Mesenchymal stem cell of Wharton's jelly (primary cell): ENCODE results near the genes GRK4 and OTOP1.

DNA sequence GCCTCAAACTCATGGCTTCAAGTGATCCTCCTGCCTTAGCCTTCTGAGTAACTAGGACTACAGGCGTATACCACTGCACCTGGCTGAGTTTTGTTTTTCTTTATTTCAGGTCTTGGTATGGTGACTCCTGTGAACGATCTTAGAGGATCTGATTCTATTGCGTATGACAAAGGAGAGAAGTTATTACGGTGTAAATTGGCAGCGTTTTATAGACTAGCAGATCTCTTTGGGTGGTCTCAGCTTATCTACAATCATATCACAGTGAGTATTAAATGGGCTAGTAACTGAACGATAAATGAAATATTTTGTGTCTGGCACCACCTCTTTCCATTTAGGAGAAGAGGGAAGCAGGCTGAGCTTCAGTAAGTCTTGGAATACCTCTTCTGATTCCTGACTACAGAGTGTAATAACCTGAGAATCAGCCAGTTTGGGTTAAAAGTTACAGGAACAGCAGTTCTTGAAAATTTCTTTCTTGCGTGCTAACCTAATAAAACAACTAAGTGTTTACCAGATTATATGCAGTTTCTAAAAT lies 40.8 kb downstream of the ADD1 start:
- CAGE, long polyA plus RNA = no peak

DNA sequence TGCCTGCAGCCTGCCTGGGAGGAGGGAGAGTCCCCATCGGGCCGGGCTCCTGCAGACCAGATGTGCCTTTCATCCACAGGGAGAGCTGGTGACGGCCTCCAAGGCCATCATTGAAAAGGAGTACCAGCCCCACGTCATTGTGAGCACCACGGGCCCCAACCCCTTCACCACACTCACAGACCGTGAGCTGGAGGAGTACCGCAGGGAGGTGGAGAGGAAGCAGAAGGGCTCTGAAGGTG lies 19.9 kb downstream of the MFSD10 start:
- CAGE, long polyA plus RNA = no peak

DNA sequence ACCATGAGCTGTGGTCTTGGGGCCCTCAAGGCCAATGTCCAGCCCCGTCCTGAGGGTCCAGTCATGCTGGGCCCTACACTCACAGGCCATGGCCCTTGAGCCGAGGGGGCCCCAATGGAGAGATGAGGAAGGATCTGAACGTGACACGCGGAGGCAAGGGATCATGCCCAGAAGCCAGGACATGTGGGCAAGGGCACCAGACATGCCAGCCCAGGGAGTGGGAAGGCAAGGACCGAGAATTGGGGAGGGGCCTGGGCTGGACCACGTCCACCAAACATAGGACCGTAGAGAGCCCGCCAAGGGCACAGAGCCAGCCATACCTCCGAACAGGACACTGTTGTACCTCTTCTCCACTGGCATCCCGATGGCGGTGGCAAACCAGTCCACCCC lies 1.4 kb downstream of the MFSD10 start:
- CAGE, long polyA plus RNA = no peak

- CAGE, long polyA plus RNA = no peak
These were observed 679 bp downstream of the MFSD10 start for GRCh38 chr4:2933645-2934646.

DNA sequence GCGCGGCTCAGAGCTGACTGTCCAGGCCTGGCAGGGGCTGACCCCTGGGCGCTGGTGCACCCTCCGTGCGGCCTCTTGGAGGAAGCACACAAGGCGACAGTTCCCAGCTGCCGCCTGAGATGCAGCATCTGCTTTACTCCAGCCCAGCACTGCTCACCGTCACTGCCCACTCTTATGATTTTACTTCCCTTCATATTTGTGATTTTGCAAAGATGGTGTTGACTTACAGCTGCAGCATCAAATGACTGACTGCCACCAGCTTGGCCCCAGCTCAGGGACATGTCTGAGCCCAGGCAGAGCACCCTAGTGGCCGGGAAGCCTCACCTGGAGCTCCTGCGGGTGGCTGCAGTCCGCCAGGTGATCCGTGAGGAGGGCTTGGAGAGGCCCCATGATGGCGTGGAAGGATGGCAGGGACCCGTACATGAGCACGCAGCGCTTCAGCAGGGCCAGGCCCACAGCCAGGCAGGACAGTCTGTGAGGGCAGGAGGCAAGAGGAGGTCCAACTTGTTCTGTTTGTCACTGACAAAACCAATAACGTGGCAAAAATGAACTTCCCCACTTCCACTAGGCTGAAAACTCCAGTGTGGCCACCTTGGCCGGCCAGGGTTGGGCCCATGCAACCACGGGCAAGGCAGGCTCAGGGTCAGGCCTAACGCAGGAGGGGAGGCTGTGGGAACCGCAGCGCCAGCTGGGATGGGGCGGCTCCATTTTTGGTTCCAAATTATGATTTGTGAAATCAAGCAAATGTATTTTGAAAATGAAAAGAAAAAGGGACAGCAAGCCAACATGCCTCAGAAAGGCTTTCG lies 6.8 kb upstream of the MFSD10 start:
- CAGE, long polyA plus RNA = no peak

DNA sequence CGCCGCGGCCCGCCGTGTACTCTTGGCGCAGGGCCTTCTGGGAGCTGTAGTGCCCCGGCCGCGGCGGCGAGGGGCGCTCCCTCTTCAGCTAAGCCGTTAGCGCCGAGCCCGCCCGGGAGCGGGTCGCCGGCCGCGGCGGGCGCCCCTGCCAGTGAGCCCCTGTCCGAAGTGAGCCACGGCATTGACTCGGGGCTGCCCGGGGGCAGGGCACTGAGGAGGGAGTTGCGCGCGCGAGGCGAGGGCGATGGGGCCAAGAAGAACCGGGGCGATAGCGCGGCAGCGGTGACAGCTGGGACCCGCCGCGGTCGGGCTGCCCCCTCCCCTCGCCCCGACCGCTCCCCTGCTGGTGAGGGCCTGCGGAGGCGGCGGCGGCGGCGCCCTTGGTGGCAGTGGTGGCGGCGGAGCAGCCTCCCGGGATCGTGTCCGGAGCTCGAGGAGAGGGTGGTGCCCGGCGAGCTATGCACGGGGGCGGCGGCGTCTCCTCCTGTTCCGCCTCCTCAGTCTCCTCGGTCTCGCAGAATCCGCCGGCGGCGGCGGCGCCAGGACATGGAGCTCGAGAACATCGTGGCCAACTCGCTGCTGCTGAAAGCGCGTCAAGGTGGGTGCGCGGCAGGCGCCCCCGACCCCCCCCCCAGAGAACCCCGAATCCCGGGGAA lies at the start of gene GRK4:
GRK4 (plus strand) TSS at position 47 of the 656 bp plus-strand sequence.
- CAGE, long polyA plus RNA = no peak

GRCh38 chr4:3040346-3040981 lies 34.0 kb upstream of the HTT start:
- CAGE, long polyA plus RNA = no peak

GRCh38 chr4:3192867-3193198 lies 56.1 kb upstream of the MSANTD1 start:
- CAGE, long polyA plus RNA = no peak

GRCh38 chr4:3207409-3208178 lies 41.4 kb upstream of the MSANTD1 start:
- CAGE, long polyA plus RNA = no peak

DNA sequence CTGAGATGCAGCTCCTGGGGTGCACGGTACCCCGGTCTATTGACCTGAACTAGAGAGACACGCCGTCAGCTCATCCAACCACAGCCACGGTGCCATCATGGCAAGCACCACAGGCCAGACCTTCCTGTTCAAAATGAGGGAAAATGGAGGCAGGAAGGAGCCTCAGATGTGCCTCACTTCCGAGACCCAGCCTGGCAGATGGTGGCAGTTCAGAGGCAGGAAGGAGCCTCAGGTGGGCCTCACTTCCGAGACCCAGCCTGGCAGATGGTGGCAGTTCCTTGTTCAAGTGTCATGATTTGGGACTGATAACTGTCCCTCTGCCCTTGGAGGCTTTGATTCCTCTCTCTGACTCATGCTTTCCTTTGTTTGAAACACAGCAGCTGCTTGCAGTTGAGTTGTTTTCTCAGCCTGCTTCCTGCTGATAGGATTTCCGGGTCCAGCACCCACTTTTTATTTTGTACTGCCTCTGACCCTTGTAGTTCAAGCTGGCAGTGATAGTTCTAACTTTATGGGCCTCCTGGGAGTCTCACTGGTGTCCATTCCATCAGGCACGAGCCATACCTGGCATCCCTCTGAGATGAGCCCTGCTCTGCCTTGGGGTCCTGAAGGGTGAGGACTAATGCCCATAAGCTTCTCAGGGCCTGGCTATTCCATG lies 12.8 kb downstream of the RGS12 start:
- CAGE, long polyA plus RNA = no peak

- CAGE, long polyA plus RNA = no peak
These were observed 23.3 kb downstream of the RGS12 start for GRCh38 chr4:3316167-3316549.

DNA sequence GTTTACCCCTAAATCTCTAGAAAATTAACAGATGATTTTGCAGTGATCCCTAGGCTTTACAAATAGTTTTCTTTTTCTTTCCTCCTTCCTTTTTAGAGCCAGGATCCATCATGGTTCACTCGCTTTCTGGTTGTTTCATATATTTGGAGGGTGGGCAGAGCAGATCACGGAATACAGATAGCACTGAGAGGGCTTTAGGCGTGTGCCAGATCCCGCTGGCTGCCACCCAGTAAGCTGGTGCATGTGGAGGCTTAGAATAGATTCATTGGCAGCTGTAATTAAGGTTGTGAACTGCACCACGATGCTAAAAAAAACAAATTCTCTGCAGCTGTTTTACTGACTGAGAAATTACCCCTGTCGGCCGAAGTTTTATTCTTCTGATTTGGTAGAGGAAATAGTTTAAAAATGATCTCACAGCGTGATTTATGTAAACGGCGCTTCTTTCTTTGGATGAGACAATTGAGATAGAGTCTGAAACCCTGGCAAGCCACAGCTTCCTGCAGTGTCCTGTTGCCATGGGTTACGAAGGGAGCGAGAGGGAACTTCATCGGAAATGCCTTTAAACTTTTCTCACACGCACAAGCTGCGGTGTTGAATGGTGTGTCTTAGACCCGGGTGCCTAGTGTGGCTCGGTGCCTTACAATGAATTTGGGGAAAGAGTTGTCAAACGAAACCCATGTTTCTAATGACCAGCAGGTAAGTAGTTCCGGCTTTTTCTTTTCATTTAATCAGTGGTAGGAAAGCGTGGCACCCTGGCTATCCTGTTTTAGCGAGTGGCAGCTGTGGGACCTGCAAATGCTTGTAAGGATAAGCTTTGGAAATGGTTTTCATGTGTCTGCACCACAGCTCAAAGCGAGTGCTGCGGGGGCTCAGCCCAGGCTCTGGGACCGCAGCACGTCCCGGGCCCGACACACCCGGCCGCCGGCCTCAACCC lies 71.9 kb upstream of the HGFAC start:
- CAGE, long polyA plus RNA = no peak

DNA sequence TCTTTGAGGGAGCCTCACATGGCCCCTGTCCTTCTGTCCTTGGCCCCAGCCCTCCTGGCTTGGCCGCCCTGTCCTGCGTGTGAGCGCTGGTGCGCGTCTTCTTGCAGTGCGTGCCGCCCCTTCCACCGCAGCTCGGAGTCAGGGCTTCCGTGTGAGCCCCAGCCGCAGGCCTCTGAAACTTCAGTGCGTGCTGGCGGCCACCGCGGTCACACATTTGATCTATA lies 30.1 kb upstream of the HGFAC start:
- CAGE, long polyA plus RNA = no peak

DNA sequence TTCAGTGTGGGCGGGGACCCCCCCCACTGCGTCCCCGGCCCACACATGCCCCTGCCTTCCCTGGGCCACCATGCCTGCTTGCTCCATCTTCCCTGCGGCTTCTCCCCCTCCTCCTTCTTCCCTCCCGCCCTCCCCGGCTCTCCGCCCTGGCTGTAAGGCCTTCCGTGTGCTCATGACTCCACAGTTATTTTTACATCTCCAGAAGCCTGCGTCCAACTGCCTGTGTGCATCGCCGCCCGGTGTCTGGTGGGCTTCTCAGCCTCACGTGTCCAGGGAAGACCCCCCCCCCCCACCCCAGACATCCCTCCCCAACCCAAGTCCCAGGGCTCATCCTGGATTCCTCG lies 4.0 kb downstream of the DOK7 start:
- CAGE, long polyA plus RNA = no peak

- CAGE, long polyA plus RNA = no peak
These were observed 21.3 kb downstream of the DOK7 start for GRCh38 chr4:3484227-3485016.

DNA sequence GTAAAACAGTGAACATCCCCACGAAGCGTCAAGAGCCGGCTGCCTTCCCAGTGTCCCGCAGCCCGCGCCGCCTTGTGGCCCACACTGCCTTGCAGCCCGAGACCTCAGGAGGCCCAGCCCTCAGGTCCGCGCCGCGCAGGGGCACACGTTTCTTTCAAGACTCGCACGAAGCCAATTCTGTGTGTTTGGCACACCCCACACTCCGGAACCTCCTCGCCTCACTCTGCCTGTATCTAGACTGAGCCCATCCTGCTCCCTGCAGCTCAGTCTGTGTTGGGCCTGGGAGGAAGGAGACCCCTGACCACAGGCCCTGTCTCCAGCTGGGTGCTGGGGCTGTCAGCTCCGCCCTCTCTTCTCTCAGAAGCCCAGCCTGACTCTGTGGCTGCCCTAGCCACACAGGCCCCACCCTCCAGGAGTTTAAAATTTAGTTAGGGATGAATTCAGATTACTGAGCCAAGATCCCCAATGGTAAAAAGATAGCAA lies 5.7 kb downstream of the LRPAP1 start:
- CAGE, long polyA plus RNA = no peak

GRCh38 chr4:3529437-3529886 lies 2.8 kb downstream of the LRPAP1 start:
- CAGE, long polyA plus RNA = no peak

- CAGE, long polyA plus RNA = no peak
These were observed 172.7 kb downstream of the ADRA2C start for GRCh38 chr4:3938916-3939186.

- CAGE, long polyA plus RNA = no peak
These were observed 87.8 kb downstream of the OTOP1 start for GRCh38 chr4:4138917-4139328.

DNA sequence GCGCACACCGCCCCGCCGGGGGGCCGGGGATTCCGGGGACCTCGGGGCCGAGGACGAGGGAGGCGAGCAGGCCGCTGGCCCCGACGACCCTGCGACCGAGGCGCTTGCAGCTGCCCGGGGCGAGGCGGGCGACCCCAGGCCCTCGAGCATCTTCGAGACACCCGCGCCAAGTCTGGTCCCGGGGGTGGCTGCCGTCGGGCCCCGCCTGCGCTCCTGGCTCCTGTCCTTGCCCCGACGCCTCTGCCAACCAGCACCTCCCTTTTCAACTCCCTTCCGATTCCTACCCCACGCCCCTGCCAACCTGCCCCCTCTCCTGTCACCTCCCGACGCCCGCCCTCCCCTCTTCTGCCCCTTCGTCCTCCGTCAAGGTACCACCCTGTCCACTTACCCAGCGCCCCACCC lies at the start of gene OTOP1:
OTOP1 (minus strand) TSS at position 215 of the 402 bp plus-strand sequence.
- CAGE, long polyA plus RNA = no peak